Right ventricle myocardium (tissue), 1 donor: ENCODE measurements around the gene CEP170B.

- PRO-cap, 2 experiments: no peak in any of the 2 experiments
Measured at GRCh38 chr14:103771702-103772456, 56.3 kb downstream of the ZFYVE21 start.

- PRO-cap, 2 experiments: no peak in any of the 2 experiments
Measured at GRCh38 chr14:103797281-103797680, 50.1 kb downstream of the PPP1R13B start.

GRCh38 chr14:103846630-103847428, 546 bp downstream of the PPP1R13B start:
- PRO-cap, 2 experiments: peak in 2 of 2 experiments; most common plus-strand start chr14:103847306 (in 1); most common minus-strand start chr14:103847071 (in 2)

DNA sequence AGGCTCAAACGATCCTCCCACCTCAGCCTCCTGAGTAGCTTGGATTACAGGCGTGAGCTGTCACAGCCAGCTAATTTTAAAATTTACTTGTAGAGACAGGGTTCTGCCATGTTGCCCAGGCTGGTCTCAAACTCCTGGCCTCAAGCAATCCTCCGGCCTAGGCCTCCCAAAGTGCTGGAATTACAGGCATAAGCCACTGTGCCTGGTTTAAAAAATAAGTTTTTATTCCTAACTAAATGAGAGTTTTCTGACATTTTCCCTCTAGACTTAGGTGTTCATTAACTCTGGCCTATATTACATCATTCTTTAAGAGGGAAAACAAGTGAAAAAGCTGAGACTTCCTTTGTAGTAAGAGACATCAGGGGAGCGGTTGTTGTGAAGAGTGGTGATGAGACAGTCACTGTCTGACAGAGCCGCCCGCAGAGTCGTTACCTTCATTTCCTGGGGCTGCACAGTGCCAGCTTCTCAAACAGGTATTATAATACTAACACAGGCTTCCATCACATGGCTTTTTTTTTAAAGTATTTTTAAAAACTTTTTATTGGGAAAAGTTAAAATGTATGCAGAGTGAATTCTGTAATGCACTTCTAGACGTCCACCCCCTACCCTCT, 12.8 kb downstream of the ATP5MJ start:
- PRO-cap, 2 experiments: no peak in any of the 2 experiments

GRCh38 chr14:104077761-104078370, 7.6 kb upstream of the ASPG start:
- PRO-cap, 2 experiments: no peak in any of the 2 experiments

DNA sequence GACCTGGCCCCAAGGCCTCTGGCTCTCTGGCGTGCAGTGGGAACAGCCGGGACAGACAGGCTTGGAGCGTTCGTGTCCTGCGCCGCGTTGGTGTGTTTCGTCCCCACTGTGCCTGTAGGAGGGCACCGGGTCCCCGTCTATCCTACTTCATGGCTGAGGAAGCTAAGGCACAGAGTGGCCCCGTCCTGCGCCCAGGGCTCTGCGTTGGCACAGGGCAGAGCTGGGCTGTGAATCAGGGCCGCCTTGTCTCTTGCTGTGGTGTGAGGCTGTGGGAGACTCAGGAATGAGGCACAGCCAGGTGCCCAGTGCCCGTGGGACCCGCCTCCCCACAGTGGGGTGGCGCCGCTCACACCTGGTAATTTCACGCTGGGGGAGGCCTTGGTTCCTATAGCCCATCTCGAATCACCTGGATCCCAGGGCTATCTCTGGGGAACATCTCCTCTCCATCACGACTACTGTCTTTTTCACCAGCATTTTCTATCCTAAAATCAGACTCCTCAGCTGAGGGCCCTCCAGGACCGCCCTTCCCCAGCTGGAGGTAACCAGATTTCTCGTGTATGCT, 23.6 kb upstream of the KIF26A start:
- PRO-cap, 2 experiments: no peak in any of the 2 experiments

- PRO-cap, 2 experiments: no peak in any of the 2 experiments
Measured at GRCh38 chr14:104117798-104118442, 20.5 kb upstream of the KIF26A start.

DNA sequence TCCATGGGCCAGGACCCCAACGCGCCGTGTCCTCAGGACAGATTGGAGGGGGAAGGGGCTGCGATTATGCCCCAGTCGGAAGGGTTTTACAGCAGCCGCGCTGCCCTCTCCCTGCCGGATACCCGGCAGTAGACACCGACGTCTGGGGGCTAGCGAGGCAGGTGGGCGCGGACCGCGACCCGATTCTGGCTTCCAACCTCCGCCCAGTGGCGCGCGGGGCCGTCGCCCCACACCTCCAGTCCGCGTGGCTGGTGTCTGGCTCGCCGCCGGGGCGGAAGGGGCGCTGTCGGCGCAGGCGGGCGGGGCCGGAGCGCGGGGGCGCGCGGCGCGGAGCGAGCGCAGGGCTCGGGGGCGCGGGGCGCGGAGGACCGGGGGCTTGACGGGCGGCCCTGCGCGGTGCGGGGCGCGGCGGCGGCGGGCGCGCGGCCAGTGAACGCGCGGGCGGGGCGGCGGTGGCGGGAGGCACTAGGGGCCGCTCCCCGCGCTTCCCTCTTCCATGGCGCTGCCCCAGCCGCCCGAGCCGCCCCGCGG, 2.4 kb upstream of the KIF26A start:
- PRO-cap, 2 experiments: no peak in any of the 2 experiments

GRCh38 chr14:104138954-104139498, 639 bp downstream of the KIF26A start:
- PRO-cap, 2 experiments: no peak in any of the 2 experiments

- PRO-cap, 2 experiments: no peak in any of the 2 experiments
Measured at GRCh38 chr14:104282589-104283436, 144.4 kb downstream of the KIF26A start.

GRCh38 chr14:104580224-104580515, 606 bp downstream of the C14orf180 start:
- PRO-cap, 2 experiments: peak in 2 of 2 experiments; most common plus-strand start chr14:104580340 (in 2); most common minus-strand start chr14:104580359 (in 2)

GRCh38 chr14:104698920-104699905, 9.8 kb downstream of the INF2 start:
- PRO-cap, 2 experiments: no peak in any of the 2 experiments

GRCh38 chr14:104700072-104701239, 11.0 kb downstream of the INF2 start:
- PRO-cap, 2 experiments: no peak in any of the 2 experiments

DNA sequence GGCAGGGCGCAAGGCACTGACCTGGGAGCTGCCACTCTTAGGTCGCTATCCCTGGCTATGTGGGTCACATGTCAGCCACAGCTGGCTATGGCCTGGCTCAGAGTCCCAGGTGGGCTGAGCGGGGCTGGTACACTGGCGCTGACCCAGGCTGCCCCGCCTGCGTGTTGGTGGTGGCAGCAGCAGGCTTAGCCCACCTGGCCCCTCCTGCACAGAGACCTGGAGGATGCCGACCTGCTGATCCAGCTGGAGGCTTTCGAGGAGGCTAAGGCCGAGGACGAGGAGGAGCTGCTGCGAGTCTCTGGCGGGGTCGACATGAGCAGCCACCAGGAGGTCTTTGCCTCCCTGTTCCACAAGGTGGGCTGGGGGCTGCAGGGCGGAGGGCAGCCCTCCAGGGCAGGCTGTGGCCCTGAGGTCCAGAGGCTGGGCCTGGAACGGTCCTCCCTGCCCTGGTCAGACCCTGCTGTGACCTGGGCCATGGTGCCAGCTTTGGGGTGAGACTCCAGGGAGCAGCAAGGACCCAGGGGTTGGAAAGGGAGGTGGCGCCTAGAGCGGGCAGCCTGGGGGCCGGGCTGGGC, 16.5 kb downstream of the INF2 start:
- PRO-cap, 2 experiments: no peak in any of the 2 experiments

DNA sequence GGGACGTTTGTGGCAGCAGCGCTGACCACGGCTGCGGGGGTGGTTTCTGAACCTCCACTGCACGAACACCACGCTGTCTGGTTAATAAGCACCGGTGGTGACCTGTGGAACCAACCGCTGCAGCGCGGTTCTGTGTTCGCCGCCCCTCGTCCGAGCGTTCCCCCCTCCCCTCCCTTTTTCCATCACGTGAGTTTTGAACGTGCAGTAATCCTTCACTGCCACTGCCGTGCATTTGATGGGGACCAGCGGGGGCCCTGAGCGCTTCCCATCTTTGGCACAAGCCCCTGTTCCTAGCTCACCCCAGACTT, 6.4 kb upstream of the ADSS1 start:
- PRO-cap, 2 experiments: peak in 2 of 2 experiments; most common plus-strand start position 215 of the sequence (in 1); most common minus-strand start position 132 of the sequence (in 2)

- PRO-cap, 2 experiments: no peak in any of the 2 experiments
Measured at GRCh38 chr14:104799535-104800103, 1.3 kb upstream of the ZBTB42 start.

- PRO-cap, 2 experiments: peak in 2 of 2 experiments; most common plus-strand start chr14:104865268 (in 2); most common minus-strand start chr14:104865162 (in 1)
Measured at GRCh38 chr14:104865026-104865524, at the start of gene CEP170B. TSS of gene CEP170B (plus strand) at chr14:104865268.

DNA sequence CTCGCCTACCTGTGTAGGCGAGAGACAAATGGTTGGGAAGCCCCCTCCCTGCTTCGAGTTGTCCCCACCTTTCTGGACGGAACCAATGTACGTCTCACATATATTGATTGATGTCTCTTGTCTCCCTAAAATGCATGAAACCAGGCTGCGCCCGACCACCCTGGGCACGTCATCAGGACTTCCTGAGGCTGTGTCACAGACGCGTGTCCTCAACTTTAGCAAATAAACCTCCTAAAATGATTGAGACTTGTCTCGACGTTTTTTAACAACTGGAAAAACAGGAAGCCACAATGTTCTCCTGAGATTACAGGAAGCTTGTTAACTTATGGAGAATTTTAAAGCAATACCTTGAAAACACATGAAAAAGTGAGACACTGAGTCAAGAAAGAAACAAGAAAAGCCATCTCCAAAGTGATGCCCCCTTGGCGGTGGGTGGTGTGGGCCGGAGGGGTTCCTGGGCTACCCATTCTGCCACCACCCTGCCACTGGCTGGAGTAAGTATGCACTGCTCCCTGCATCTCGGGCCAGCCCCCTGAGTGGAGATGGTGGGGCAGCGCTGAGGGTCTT, 5.6 kb downstream of the GPR132 start:
- PRO-cap, 2 experiments: no peak in any of the 2 experiments

DNA sequence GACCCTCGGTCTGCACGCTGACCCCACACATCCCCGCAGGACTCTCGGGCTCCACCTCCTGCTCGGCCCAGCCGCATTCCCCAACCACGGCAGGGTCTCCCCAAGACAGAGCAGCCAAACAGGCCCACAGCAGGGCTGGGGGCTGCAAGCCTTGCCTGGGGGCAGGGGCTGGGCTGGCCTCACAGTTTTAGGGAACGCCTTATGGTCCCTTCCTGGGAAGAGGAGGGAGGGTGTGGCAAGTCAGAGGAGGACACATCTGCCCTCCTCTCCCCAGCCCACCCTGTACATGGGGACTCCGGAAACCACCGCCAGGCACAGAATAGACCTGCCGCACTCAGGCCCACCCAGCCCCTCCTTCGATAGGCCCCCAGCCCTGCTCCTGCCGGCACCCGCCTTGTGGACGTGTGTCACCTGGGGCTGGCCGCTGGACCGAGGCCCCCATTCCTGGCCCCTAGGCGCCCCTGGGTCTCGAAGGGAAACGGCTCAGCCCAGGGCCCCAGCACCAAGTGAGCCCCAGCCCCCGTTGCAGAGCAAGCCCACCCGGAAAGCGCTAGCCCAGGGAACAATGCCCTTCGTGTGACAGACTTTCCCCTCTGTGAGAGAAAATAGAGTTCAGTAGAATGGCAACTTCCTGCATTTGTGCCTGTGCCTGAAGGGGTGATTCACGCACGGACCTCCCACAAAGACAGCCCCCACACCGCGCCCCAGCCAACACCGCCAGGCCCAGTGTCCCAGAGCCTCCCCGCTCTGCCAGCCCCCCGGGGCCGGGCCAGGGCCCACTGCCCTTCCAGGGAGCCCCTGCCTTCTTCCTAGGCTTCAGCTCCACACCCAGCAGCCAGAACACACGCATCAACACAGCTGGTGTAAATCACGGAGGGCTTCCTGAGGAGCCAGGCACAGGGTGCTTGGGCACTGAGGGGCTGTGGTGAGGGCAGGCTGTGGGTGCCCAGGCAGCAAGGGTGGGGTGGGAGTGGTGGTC, 12.0 kb upstream of the NUDT14 start:
- PRO-cap, 2 experiments: peak in 1 of 2 experiments; most common minus-strand start position 578 of the sequence (in 1)

- PRO-cap, 2 experiments: peak in 2 of 2 experiments; most common plus-strand start chr14:105197430 (in 1); most common minus-strand start chr14:105197330 (in 1)
Measured at GRCh38 chr14:105197077-105197892, 16.2 kb upstream of the NUDT14 start.